HT-29 (cell line): ENCODE results near the gene TBC1D21.

DNA sequence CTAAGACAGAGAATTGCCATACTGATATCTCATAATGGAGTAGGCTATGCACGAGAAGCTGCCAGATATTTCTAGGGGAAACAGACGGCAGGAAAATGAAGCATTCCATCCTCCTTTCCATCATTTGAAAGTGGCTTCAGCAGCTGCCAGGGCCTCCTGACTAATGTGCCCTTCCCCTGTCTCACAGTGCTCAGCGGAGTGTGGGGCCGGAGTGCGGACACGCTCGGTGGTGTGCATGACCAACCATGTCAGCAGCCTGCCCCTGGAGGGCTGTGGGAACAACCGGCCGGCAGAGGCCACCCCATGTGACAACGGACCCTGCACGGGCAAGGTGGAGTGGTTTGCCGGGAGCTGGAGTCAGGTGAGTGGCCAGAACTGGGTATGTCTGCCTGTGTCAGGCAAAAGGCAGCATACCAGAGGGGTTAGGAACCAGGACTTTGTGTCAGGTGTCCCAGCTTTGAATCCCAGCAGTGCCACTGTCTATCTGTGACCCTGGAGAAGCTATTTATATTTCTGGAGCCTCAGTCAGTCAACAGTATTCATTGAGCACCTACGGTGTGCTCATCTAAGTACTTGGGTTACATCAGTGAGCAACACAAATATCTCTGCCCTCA, 52.5 kb upstream of the NR2E3 start:
- RAMPAGE, long total RNA = no peak

GRCh38 chr15:71780733-71781287, 29.5 kb upstream of the NR2E3 start:
- RAMPAGE, long total RNA = no peak

GRCh38 chr15:72491371-72492708, 17.7 kb downstream of the ARIH1 start:
- RAMPAGE, long total RNA = no peak

DNA sequence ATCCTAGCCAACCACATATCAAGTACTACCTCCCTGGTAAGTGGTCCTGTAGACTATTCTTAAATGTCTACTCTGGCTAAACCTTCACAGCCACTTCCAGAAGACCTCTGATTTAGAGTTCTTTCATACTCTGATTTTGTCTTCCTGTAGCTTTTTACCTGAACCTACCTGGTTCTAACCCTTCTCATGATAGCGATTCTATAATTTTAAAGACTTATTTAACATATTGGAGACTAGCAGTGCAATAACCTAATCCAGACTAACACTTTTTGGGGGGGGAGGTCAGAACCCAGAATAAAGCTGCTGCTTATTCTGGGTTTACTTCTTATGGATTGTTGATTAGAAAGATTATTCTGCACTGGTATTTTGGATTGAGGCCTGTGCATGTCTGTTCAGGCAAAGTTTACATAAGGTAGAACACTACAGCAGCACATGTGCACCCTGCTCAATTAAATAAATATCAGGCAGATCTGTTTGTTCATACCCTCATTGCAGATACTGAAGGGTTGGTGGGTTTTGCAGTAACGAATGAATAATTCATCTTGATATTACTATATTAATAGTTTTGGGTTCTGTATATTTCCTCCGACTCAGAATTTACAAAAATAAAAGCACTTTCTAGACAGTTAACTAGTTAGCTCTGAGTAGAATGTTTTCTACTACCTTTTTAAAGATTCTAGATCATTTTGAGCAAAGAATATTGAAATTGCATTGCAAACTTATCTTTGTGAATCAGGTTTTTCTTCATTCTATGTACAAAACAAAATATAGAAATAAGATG, 19.1 kb downstream of the ARIH1 start:
- RAMPAGE, long total RNA = no peak

GRCh38 chr15:72513747-72514120, 39.6 kb downstream of the ARIH1 start:
- RAMPAGE, long total RNA = no peak

- RAMPAGE, long total RNA = no peak
These were observed 48.2 kb downstream of the ARIH1 start for GRCh38 chr15:72522176-72522922.

DNA sequence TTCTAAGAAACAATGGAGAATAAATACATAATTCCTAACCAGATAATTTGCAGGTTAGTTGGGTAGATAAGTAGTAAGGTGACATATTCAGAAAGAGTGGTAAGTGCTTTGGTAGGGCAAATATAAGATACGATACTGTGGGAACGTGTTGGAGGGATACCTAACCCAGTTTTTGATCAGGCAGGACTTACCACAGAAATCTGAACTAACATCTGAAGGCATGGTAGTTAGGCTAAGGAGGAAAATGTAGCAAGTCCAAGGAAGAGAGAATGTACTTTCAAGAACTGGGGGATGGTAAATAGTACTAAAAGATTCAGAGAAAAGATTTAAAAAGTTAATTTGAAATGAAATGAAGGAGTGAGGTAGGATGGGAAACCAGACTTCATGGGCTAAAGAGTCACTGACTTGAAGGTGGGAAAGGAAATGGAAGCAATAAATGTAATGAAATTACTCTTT, 73.9 kb downstream of the ARIH1 start:
- RAMPAGE, long total RNA = no peak

DNA sequence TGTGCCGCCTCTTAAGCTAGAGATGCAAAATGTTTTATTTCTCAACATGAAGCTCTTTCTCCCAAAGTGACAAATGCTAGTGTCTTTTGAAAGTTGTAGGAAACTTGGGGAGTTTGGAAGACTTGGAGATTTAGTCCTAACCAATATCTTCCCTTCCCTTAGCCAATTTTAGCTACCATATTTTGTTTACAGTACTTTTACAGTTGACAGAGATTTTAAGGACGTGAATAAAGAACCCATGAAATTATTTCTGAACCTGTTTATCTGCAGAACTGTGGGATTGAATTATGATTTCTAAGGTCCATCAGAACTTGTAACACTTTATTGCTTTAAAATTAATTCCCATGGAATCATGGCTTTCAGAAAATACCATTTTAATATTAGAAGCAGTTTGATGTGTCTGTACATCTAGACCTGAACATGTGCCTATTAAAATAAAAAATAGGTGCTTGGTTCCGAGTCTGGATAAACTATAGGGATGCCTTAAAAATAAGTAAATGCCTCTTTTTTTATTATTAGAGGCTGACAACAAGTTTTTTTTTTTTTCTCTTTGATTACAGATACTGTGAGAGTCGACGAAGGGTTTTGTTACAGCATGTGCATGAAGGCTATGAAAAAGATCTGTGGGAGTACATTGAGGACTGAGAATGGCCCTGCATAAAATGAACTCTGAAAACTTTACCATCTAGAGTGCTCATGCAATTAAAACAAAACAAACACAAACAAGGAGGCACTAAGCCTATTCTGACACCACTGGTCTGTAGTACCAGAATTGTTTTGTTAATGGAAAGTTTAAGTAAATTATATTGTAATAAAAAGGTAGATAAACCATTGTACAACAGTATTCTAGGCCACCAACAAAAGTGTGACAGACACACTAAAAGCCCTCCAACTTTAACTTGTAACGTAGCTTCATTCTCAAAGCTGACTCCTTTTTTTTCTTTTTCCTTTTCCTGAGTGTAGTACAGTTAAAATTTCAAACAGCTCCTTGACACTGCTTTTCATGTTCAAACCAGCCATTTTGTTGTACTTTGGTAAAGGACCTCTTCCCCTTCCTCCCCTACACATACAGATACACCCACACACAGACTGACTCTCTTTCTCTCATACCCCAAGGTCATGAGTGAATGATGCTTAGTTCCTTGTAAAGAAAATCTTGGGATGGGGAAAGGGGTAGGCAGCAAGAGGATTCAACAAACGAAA, 71.4 kb upstream of the GOLGA6B start:
- RAMPAGE, long total RNA = no peak

DNA sequence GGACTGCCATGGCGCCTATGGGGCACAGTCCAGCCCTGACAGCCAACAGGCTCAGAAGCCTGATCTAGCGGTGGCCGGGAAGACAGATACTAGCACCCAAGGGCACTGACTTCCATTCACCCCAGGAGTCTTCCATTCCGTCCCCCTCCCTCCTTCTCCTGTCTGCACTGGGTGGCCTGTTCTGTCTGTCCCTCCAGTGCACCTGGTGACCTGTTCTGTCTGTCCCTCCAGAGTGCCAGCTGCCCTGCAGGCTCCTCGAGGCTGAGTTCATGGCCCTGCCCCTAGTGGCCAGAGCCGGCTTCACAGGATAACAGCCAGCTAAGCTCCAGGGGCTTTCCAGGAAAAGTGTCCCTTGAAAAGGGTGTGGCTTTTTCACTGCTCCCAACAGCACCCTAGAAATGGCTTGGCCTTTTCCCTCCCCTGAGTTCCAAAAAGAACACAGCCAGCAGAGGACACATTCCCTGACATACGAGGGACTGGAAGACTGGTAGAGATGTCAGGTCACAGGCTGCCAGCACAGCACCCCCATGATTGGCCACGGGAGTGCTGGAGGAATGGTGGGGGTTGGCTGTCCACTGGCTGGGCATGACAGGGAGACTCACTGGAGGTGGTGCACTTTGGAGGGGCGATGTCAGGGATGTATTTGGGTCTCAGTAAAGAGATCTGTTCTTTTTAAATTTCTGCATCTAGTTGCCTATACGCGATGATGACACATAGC, 15.1 kb downstream of the HIGD2B start:
- RAMPAGE, long total RNA = no peak

- RAMPAGE, long total RNA = no peak
These were observed 31.1 kb downstream of the ADPGK start for GRCh38 chr15:72752336-72753067.

DNA sequence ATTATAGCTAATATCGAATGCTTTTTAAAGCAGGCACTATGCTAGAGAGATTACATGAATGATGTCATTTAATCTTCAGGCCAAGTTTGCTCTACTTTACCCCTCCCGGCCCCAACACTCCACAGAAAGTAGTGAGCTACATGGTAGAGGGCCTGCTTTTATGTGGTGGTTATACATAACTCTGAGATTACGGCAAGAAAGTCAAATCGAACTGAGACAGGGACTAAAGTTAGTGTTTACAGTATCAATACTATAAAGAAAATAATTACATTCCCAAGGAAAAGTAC, 1.1 kb downstream of the ADPGK start:
- RAMPAGE, long total RNA = no peak

DNA sequence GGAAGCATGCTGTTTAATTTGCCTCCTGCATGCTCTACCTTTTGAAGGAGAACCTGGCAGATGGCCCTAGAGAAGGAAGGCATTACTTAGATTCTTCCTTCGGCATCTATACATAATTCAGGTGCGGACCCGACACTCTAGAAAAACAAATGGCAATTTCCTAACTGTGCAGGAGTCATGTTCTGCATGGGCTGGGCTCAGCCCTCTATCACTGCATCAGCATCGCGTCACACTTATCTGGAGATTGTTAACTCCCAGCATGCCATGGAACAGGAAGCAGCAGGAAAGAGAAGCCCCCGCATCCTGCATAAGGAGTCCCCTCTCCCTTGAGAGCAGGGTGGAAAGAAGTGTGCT, 41.6 kb upstream of the NEO1 start:
- RAMPAGE, long total RNA = no peak

DNA sequence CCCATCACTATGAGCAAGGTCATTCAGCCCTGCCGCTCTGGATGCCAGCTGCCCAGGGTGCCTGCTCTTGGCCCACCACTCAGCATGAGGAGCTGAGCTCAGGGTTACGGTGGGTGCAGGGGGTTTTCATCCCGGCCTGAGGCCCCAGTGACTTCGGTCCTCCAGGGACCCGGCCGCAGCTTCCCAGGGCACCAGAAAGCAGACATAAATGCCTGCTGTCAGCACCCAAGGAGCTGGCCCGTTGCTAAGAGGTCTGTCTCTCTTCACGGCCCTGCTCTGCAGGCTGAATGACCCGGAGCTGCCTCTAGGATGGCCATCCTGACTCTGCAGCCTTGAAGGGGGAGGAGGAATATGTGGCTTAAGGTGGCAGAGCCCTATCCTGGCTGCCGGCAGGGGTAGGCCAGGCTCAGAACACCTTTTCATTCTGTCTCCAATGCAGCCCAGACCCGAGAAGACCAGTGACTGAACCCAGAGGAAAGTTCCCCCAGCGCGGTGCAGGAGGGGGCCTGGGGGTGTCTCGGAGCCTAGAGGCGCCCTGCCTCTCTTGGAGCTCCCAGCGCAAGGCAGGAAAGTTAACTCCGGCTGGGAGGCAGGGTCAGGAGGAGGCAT, 1.8 kb downstream of the HCN4 start:
- RAMPAGE, long total RNA = no peak

- RAMPAGE, long total RNA = no peak
These were observed 566 bp upstream of the HCN4 start for GRCh38 chr15:73369181-73369867.

GRCh38 chr15:73628324-73628891, 4.8 kb downstream of the NPTN start:
- RAMPAGE, long total RNA = no peak

DNA sequence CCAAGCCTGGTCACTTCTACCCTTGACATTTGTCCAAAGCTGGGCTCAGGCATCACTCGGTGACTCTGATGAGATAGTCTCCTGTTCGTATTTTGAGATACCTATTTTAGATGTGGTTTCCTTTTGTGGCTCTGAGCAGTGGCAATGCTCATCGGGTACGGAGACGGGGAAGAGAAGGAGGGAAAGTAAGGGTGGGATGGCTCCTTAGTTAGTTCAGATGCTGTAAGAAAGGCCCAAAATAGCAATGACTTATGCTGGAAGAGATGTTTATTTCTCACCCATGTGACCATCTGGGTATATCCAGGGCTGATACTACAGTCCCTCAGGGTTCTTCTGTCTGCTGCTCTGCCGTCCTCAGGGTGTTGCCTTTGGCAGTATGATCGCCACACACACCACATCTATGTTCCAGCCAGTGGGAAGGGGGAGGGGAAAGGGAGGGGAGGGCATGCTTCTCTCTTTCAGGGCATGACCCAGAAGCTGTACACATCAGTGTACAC, 10.1 kb downstream of the CD276 start:
- RAMPAGE, long total RNA = no peak

DNA sequence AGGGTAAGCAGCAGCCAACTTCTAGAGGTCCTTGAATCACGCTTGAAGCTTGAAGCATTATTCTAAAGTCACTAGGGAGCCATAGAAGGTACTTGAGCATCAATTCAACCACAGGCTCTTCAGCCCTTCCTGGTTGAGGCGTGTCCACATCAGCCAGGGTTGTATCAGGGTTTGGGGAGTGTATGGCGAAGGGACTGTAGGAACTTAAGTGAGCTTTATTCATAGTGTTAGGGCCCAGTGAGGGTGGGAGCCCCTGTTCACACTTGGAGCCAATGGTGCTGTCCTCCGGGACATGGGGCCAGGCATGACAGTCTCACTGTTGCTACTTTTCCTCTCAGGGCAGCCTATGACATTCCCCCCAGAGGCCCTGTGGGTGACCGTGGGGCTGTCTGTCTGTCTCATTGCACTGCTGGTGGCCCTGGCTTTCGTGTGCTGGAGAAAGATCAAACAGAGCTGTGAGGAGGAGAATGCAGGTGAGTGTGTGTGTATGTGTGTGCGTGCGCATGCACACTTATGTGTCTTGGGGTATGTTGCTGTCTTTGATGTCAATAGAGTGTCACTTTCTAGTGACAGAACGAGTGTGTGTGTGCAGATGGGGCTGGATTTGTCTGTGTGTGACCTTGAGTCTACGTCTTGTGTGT, 23.9 kb downstream of the CD276 start:
- RAMPAGE, long total RNA = no peak

- RAMPAGE, long total RNA = no peak
These were observed at the start of gene TBC1D21 for GRCh38 chr15:73873376-73873793. Gene TBC1D21 (plus strand): TSS chr15:73873564.

GRCh38 chr15:73889352-73889795, 16.0 kb downstream of the TBC1D21 start:
- RAMPAGE, long total RNA = no peak

DNA sequence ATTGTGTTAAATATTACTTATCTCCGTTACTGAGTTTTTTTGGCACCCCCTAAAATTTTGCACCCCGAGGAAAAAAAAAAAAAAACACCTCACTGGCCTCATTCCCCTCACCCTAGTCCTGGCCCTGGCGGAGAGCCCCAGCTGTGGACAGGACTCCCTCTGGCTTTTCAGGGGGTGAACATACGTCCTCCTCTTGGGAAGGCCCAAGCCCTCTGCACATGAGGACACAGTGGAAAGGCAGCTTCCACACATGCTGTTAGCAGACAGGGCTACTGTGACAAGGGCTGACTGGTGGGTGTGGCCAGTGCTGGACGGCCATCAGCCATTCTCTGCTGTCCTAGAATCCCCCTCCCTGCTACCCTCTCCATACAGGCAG, 2.5 kb downstream of the LOXL1 start:
- RAMPAGE, long total RNA = no peak